Ishikawa (cell line): Measurements from ENCODE around the gene BTN1A1.

DNA sequence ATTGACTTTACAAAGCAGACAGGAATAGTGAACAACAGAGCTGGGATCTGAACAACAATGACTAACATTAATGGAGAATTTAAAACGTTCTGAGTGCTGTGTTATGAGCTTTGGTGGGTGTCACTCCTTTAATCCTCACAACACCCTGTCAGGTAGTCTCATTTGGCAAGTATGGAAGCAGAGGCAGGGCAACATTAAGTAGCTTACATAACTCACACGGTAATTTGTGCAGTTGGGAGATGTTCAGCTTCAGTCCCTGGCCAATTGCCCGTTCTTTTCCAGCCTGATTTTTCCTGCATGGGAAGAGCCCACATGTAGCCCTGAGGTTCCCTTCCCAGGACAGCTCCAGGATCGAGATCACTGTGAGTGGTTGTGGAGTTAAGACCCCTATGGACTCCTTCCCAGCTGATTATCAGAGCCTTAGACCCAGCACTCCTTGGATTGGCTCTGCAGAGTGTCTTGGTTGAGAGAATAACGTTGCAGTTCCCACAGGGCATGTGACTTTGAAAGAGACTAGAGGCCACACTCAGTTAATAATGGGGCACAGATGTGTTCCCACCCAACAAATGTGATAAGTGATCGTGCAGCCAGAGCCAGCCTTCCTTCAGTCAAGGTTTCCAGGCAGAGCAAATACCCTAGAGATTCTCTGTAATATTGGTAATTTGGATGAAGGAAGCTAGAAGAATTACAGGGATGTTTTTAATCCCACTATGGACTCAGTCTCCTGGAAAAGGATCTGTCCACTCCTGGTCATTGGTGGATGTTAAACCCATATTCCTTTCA lies 5.3 kb upstream of the BTN2A2 start:
- RRBS, result no CpG with 5 or more reads among the region's 6 CpGs

DNA sequence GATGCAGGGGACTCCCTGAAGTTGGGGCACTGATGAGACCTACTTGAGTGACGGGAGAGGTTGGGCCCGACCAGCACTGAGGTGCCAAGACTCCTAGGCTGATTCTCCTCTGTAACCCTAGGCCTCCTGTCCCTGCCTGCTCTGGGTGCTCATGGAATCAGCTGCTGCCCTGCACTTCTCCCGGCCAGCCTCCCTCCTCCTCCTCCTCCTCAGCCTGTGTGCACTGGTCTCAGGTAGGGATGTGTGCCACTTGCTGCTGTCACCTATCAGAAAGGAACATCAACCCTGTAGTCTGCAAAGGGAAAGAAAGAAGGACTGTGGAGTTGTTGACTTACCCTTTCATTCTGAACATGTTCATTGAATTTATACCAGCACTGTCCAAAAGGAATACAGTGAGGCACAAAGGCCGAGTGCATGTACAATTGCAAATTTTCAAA lies 749 bp downstream of the BTN2A1 start:
- RRBS, result no CpG with 5 or more reads among the region's 4 CpGs

DNA sequence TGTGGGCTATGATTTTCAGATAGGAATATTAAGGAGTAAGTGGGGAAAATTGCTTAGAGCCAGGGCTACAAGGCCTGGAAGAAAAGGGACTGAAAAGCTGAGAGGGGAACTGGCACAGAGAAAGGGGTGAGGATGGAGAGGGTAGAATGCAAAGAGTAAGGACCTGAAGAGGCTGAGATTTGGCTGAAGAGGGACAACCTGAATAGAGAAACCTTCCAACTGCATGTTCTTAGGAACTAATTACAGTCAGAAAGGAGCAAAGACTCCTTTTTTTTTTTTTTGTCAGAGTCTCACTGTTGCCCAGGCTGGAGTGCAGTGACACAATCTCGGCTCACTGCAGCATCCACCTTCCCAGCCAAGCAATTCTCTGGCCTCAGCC lies 16.7 kb downstream of the BTN2A1 start:
- RRBS, result no CpG with 5 or more reads among the region's 1 CpG

DNA sequence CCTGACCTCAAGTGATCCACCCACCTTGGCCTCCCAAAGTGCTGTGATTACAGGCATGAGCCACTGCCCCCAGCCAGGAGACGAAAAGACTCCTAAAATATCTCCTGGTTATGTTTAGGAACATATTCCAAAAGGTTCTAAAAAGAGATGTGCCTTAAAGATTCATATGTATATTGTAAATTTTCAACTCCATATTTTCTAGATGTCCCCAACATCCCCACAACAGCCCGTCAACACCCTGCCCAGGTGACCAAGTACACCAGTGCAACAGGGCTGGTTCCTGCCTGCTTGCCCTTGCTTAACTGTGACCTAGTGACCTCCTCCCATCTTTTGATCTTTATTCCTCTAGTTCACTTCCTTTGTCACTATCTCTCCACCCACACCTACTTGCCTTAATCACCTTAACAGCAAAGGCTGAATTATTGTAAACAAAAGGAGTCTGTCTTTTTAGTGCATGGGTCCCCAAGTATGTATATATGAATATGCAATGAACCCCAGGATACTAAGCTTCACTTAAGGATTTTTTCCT lies 17.3 kb downstream of the BTN2A1 start:
- RRBS, result no CpG with 5 or more reads among the region's 2 CpGs

DNA sequence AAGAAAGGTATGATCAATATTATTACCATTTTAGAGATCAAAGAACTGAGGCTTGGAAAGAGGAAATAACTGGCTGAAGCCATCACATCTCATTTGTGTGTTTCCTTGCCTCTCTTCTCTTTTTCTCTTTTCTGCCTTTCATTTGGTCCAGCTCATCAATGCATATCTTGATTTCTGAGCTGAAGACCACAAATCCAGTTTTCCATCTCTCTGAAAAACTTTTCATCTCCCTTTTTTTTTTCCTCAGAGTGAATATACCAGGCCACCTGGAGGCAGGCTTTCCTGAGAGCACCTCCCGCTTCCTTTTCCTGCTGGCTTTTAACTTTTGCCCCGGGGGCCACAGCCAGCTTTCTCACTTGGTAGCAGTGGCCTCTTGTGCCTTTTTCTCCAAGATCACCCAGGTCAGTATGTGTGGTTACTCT lies at the start of gene BTN1A1:
TSS of gene BTN1A1 (plus strand) at position 346 of the 422 bp plus-strand sequence.
- RRBS, result no CpG with 5 or more reads among the region's 2 CpGs

GRCh38 chr6:26520900-26521436 lies 17.2 kb upstream of the HMGN4 start:
- RRBS, result no CpG with 5 or more reads among the region's 39 CpGs

DNA sequence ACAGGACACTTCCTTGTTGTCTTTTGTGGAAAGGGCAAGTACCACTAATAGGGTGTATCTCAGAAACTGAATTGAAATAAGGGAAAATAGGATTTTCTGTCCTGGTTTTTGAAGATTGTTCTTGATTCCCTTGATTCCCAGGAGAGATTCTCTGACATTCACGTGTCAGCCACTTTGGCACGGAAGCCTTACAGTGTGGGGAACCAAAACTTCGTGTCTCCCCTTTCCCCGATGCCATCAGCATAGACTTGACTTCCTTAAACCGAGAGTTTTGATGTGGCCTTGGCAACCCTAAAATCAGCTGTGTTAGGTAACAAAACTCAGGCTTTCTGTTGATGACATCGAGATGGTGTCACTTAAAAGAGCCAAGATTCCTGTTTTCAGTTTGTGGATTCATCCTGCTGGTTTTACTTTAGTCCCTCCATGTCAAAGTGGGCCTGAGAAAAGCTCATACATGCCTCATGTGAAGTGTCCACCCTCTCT lies 7.5 kb downstream of the HMGN4 start:
- RRBS, result no CpG with 5 or more reads among the region's 6 CpGs

DNA sequence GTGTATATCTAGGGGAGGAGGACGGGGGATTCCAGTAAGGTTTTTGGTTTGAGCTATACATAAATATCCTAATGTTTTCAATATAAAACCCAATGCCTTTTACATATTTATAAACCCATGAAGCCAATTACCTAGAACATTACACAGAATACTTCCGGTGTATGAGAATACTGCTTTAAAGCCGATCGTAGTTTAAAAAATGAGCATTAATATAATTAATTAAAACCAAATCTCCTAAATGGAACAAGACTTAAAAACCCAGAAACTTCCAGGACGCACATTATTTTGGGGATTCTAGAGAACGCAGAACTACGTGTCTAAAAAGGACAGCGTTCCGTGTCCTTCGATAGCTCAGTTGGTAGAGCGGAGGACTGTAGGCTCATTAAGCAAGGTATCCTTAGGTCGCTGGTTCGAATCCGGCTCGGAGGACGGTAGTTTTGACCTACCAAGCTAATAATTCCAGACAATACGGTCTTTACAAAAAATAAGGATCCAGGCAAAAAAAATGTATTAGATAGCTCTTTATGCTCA lies 19.9 kb upstream of the ABT1 start:
- RRBS, result no CpG with 5 or more reads among the region's 17 CpGs

DNA sequence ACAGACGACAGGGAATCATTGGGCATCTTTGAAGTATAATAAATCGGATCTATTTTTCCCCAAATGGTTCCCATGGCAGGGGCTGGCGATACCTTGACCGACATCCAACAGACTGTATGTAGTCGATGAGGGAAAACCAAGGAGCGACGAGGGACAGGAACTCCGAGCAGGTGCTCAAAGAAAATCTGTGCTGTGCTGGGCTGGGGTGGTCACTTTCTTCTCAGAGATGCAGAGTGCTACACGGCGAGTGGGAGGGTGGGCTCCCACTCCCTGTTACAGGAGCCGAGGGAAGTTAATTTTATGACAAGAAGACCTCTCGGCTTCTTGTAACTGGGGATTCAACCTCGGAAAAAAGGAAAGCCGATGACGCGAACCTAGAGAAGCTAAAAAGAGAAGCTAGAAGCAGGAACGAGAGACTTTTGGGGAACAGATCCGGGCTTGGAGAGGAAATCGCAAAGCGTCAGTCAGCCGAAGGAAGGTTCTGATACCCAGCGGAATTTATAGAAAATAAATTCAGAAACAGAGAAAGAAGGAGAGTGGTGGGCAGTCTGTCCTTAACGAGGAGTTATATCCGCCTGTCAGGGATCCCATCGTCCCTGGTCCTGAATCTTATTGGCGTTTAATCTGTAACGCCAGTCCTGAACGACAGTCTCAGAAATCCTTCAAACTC lies 84.5 kb upstream of the ZNF322 start:
- RRBS, result no CpG with 5 or more reads among the region's 28 CpGs

DNA sequence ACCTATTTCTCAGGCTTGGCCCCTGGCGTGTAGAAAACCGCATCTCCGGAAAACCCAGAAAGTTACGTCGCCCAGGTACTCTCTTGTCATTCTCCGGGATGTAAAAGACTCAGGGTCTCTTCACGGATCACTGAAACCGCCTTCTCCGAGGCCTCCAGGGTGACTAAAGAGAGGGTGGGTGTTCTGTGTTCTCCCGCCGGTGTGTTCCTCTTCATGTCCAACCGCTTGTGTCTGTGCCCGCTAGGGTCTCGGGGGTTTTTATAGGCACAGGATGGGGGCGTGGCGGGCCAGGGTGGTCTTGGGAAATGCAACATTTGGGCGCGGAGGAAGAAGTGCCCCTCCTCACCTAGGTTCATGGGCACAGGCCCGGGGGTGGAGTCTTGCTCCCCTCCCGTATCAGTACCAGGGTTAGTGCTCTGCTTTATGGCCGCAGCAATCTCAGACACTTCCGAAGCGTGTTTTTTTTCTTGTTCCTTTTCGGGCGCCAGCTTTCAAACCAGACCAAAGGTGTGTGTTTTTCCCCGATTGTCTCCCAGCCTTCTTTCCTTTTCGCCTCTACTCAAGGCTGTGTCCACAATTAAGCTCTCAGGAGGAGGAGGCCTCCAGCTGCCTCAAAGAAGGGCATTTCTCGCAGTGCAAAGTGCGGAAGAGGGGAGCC lies 95.3 kb upstream of the ZNF322 start:
- RRBS, result no CpG with 5 or more reads among the region's 29 CpGs

DNA sequence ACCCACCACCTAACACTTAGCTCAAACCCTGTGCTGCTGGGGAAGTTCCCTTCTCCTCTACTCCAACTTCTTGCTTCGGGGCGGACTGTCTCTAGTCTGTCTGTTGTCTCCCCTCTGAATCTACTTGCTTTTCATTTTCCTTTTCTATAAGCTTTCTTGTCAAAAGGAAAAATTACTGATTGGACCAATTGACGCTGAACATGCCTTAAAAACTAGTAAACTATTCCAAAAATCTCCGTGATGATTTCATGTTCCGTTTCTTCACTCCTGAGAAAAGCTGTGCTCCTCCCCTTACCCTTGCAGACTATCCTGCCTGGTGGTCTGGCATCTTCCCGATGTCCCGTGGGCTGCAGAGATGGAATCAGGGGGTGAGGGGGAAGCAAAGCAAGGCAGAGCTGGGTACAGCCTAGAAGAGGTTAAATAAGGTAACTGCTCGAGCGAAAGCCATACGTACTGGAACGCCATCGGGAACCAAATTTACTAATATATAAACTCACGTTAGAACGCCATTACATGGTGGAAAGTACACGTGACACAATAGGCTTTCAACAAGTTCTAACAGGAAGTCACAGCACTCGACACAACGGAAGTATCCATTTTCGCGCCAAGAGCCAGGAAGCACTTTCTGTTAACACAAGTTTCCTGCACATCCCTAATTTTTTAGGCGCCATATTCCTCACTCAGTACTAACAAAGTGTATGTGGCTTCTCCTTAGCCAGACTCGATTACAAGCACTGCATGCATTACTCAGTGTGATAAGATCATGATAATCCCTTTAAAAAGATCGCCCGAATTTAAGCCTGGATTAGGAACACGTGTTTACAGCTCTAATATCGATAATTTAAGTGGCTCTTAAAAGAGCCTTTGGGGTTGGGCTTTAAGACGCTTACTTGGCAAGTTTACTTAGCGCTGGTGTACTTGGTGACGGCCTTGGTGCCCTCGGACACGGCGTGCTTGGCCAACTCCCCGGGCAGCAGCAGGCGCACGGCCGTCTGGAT lies 837 bp downstream of the H2BC12 start:
- RRBS, result no CpG with 5 or more reads among the region's 35 CpGs

- RRBS, result no CpG with 5 or more reads among the region's 9 CpGs
Observed at GRCh38 chr6:27298121-27298602, 13.9 kb downstream of the POM121L2 start.

GRCh38 chr6:27303645-27304067 lies 8.4 kb downstream of the POM121L2 start:
- RRBS, result no CpG with 5 or more reads among the region's 10 CpGs

GRCh38 chr6:27369469-27370683 lies 18.7 kb upstream of the ZNF391 start:
- RRBS, result no CpG with 5 or more reads among the region's 4 CpGs

GRCh38 chr6:27374758-27375596 lies 13.6 kb upstream of the ZNF391 start:
- RRBS, result 2% methylated on average over 7 of the region's 38 CpGs

GRCh38 chr6:27531953-27532336 lies 59.0 kb upstream of the ZNF184 start:
- RRBS, result no CpG with 5 or more reads among the region's 12 CpGs

DNA sequence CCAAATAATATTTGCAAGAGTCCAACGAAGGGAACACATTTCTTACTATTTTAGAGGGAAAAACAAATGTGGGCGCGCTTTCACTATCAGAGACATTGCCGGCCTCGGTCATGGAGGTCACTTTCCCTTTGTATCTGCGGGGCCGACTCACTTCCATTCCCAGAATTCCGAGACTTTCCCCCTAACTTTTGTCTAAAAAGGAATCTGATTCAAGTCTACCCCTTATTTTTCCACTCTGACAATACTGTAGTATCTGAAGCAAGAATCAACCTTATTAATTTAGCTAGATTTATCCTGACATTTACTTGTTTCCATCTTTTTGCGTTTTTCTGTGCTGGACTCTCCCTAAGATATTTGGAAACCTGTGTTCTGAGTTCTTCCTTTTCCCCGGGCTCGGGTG lies 71.8 kb upstream of the ZNF184 start:
- RRBS, result no CpG with 5 or more reads among the region's 11 CpGs

GRCh38 chr6:27592084-27592336 lies 119.1 kb upstream of the ZNF184 start:
- RRBS, result no CpG with 5 or more reads among the region's 11 CpGs

DNA sequence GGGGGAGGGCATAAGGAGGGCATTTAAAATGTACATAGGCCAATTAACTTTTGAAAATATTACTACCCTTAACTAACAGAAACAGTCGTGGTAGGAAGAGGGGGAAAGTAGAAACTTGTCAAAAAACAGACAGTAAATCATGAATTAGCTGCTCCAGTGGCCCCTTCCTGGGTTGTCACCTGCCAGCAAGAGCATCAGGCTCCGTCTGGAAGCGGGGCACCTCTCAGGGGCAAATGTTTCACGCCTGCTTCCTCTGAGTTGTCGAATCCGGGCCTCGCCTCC lies 120.7 kb downstream of the H2BC13 start:
- RRBS, result no CpG with 5 or more reads among the region's 7 CpGs

DNA sequence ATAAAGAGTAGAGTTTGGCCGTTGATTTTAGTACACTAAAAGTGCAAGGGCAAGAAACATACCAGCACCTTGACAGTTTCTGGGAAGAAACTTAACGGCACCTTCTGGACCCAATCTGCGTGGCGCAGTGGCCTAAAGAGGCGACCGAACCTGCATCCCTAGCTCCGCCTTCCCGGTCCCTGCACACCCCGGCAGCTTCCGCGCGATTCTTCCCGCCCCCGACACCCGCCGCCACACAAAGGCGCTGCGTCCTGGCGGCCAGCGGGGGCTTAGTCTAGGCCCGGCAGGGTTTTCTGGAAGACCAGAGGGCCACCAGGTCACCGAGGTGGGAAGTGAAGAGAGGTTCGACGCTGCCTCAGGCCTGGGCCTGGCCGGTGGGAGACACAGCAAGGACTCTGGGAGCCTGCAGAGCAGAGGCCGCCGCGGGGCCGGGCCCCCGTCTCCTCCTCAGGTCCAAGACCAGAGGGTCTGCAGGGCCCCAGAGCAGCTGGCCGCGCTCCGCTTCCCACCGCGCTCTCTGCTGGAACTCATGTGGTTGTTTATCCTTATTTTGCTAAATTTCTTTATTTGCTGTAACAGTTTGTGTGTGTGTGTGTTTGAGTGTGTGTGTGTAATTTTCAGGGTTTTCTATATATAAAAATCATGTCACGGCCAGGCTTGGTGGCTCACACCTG lies 50.4 kb downstream of the H2BC13 start:
- RRBS, result 94% methylated on average over 13 of the region's 36 CpGs